Measurements from ENCODE around the genes ITM2A, PCDH19, ZMAT1, TCEAL2 and RAB40AL.

DNA sequence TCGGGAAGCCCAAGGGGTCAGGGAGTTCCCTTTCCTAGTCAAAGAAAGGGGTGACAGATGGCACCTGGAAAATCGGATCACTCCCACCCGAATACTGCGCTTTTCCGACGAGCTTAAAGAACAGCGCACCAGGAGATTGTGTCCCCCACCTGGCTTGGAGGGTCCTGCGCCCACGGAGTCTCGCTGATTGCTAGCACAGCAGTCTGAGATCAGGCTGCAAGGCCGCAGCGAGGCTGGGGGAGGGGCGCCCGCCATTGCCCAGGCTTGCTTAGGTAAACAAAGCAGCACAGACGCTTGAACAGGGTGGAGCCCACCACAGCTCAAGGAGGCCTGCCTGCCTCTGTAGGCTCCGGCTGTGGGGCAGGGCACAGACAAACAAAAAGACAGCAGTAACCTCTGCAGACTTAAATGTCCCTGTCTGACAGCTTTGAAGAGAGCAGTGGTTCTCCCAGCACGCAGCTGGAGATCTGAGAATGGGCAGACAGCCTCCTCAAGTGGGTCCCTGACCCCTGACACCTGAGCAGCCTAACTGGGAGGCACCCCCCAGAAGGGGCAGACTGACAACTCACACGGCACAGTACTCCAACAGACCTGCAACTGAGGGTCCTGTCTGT, 413.4 kb downstream of the MAGEE1 start:
- PRO-cap = no peak
- RAMPAGE, long total RNA, 3 experiments = no peak in any of the 3 experiments

DNA sequence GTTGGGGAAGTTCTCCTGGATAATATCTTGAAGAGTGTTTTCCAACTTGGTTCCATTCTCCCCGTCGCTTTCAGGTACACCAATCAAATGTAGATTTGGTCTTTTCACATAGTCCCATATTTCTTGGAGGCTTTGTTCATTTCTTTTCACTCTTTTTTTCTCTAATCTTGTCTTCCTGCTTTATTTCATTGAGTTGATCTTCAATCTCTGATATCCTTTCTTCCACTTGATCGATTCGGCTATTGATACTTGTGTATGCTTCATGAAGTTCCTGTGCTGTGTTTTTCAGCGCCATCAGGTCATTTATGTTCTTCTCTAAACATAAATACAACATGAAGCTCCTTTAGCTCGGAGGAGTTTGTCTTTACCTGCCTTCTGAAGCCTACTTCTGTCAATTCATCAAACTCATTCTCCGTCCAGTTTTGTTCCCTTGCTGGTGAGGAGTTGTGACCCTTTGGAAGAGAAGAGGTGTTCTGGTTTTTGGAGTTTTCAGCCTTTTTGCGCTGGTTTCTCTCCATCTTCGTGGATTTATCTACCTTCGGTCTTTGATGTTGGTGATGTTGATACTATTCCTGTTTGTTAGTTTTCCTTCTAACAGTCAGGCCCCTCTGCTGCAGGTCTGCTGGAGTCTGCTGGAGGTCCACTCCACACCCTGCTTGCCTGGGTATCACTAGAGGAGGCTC, 36.7 kb upstream of the ATRX start:
- PRO-cap = no peak
- RAMPAGE, long total RNA, 3 experiments = no peak in any of the 3 experiments

- PRO-cap = no peak
- RAMPAGE, long total RNA, 3 experiments = no peak in any of the 3 experiments
Measured at GRCh38 chrX:77911501-77911700, 908 bp downstream of the ATP7A start.

DNA sequence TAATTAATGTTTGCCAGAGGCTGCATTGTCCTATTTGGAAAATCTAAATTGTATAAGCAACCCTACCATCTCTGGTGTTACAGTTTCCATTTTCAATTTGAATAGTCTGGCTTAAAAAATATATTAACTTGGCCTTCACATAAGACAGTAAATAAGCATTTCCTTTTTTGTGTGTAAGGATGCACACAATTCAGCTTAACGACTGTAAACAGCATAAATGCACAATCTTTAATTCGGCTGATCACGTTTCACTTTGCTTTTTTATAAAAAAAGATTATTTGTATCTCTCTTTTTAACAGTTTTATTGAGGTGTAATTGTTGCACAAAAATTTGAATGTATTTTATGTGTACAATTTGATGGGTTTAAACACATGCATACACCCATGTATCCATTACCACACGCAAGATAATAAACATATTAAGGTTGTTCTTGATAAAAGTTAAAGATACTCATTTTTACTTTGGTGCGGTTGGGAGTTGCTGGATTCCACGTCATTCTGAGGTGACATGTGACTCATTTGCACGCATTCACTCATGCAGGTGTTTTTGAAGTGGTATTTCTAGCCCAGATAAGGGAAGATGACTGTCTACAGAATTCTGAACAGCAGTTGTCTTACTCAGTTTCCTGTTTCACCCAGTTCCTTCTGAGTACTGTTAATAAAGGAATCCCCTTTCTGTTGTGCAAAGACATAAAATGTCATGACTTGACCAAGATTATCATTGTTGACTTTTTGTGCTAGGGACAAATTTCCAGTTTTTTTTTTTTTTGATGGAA, 142.1 kb downstream of the RTL3 start:
- PRO-cap = no peak
- RAMPAGE, long total RNA, 3 experiments = no peak in any of the 3 experiments

DNA sequence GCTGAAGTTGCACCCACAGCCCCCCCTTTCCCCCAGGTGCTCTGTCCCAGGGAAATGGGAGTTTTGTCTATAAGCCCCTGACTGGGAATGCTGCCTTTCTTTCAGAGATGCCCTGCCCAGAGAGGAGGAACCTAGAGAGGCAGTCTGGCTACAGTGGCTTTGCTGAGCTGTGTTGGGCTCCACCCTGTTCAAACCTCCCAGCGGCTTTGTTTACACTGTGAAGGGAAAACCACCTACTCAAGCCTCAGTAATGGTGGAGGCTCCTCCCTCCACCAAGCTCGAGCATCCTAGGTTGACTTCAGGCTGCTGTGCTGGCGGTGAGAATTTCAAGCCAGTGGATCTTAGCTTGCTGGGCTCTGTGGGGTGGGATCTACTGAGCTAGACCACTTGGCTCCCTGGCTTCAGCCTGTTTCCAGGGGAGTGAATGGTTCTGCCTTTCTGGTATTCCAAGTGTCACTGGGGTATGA, 41.9 kb downstream of the ITM2A start:
- PRO-cap = no peak
- RAMPAGE, long total RNA, 3 experiments = no peak in any of the 3 experiments

- PRO-cap = no peak
- RAMPAGE, long total RNA, 3 experiments = no peak in any of the 3 experiments
Measured at GRCh38 chrX:79337026-79337973, 29.8 kb downstream of the ITM2A start.

- PRO-cap = no peak
- RAMPAGE, long total RNA, 3 experiments = start-site peak on the minus strand in 3 of 3 experiments, at chrX:79367317-79367331 at its widest, 43 to 492 reads per replicate
Measured at GRCh38 chrX:79366725-79367836, at the start of gene ITM2A. ITM2A (minus strand) TSS chrX:79367334.

DNA sequence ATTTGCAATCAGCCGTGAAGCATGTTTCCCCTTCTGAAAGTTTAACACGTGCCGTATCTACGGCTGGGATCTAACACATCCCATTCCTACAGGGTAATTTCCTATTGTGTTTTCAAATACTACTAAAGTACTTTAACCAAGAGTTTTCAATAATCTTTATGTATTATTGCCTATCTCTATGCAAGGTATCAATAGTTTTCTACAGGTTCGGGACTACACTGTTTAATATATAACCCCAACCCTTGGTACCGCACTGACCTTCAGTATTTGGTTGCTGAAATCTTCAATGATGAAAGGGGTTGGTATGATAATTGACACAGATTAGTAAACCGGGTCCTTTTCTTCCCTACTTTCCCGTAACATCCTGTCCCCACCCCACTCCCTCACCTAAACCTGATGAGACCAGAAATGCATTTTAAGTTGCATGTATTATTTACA, 825 bp upstream of the BRWD3 start:
- PRO-cap = no peak
- RAMPAGE, long total RNA, 3 experiments = no peak in any of the 3 experiments

GRCh38 chrX:81202727-81203439, 981 bp downstream of the SH3BGRL start:
- PRO-cap = no peak
- RAMPAGE, long total RNA, 3 experiments = no peak in any of the 3 experiments

DNA sequence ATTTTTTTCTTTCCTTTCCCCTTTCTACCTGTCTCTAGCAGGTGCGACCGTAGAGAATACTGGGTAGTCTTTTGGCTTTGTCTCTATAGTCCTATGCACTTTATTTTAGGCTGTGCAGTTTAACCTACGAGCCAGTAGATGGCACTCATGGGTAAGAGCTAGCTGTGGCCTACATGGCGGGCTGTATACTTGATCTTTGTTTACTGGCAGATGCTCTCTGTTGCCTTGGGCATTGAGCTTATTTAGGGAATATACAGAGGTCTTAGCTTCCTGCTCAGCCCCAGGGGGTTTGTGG, 227.5 kb upstream of the HDX start:
- PRO-cap = no peak
- RAMPAGE, long total RNA, 3 experiments = no peak in any of the 3 experiments

- PRO-cap = no peak
- RAMPAGE, long total RNA, 3 experiments = no peak in any of the 3 experiments
Measured at GRCh38 chrX:93627215-93627414, 46.3 kb downstream of the NAP1L3 start.

DNA sequence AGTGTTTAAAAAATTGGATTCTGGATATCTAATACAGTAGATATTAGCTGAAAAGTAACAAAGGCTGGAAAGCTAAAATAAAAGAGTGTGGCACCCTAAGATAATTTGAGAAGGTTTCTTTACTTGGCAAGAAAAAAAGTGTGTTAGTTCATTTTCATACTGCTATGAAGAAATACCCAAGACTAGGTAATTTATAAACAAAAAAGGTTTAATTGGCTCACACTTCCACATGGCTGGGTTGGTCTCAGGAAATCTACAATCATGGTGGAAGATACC, 1164.1 kb upstream of the DIAPH2 start:
- PRO-cap = no peak
- RAMPAGE, long total RNA, 3 experiments = no peak in any of the 3 experiments

DNA sequence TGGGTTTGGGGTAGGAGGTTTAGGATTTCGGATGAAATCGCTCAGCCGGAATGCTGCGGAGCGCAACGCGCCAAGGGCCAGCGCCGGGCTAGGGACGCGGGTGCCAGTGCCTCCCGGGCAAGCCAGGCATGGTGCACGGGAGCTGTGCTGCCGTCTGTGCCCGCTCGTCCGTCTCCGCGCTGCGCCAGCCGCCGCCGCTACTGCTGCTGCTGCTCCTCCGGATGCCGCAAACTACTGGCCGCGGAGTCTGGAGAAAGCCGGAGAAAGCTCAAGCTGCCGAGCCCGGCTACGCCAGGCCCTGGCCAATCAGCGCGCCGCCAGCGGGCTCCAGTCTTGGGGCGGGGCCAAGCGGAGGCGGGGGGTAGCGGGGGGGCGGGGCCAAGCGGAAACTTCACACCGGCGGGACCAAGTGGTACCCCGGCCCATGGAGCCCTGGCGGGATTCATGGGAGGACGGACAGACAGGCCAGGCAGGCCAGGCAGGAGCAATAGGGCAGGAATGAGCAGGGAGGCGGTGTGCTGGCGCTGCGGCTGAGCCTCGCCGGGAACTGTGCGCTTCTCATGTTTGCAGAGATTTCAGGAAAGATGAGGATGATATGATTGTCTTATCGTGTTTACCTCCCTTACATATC, at the start of gene PCDH19:
PCDH19 (minus strand) TSS at position 236 of the 631 bp plus-strand sequence.
- PRO-cap = bidirectional peak, plus-strand start at position 425 of the sequence, minus-strand start at position 236 of the sequence
- RAMPAGE, long total RNA, 3 experiments = no peak in any of the 3 experiments

- PRO-cap = bidirectional peak, plus-strand start at chrX:101931652, minus-strand start at chrX:101931553; bidirectional peak, plus-strand start at chrX:101932252, minus-strand start at chrX:101932017
- RAMPAGE, long total RNA, 3 experiments = no peak in any of the 3 experiments
Measured at GRCh38 chrX:101931456-101932346, at the start of gene ZMAT1. ZMAT1 (minus strand) TSS chrX:101932027.

- PRO-cap = no peak
- RAMPAGE, long total RNA, 3 experiments = start-site peak on the plus strand in 3 of 3 experiments, at chrX:102125673-102125746 at its widest, 15 to 320 reads per replicate
Measured at GRCh38 chrX:102125266-102125873, at the start of gene TCEAL2. TCEAL2 (plus strand) TSS chrX:102125679.

- PRO-cap = no peak
- RAMPAGE, long total RNA, 3 experiments = no peak in any of the 3 experiments
Measured at GRCh38 chrX:102339142-102339537, 92.2 kb downstream of the NXF2 start.

DNA sequence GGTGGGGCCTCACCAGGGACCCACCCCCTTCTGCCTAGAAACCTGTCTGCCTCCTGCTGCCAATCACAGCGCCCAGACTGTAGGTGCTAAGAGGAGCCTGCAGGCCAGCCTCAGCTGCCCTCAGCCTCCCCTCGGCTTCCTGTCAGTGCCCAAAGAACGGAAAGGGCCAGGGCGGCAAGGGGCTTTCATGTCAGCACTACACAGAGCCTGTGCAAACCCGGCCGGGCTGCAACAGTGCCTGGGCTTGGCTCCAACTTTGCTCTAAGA, 92.5 kb downstream of the NXF2 start:
- PRO-cap = no peak
- RAMPAGE, long total RNA, 3 experiments = no peak in any of the 3 experiments

DNA sequence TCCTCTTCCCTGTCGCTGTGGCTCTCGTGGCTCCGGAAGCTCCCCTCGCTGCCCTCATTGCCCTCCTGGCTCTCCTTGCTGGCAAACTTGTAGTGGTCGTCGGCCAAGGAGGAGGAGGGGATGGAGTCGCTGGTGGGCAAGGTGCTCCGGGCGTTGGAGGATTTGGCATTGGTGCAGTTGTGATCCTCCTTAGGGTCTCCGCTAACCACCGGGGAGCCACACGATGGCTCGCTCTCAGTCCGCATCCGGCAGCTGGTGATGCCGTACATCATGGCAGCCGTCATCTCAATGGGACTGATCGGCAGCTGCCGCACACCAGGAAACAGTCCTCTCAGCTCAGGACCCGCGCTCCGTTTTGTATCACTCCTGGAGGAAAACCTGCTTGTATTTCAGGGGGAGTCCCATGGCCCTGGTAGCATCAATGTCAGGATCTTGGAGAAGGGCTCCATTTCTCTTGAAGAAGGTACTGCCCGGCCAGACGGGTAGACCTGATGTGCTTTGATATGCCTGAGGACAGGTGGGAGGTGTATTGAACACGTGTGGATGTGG, 30.6 kb upstream of the TMSB15A start:
- PRO-cap = no peak
- RAMPAGE, long total RNA, 3 experiments = no peak in any of the 3 experiments

GRCh38 chrX:102936852-102937342, at the start of gene RAB40AL:
RAB40AL (plus strand) TSS chrX:102937272.
- PRO-cap = no peak
- RAMPAGE, long total RNA, 3 experiments = no peak in any of the 3 experiments

GRCh38 chrX:103250771-103251564, 4.0 kb downstream of the TCEAL8 start:
- PRO-cap = no peak
- RAMPAGE, long total RNA, 3 experiments = no peak in any of the 3 experiments